Measurements from ENCODE around the genes DERL3, GSTT2B, SUSD2 and UPB1.

- PRO-cap, 2 experiments: no peak in any of the 2 experiments
Observed at GRCh38 chr22:23520725-23521086, 59.4 kb downstream of the IGLL1 start.

GRCh38 chr22:23749634-23750256, 1.2 kb downstream of the ZNF70 start:
- PRO-cap, 2 experiments: no peak in any of the 2 experiments

DNA sequence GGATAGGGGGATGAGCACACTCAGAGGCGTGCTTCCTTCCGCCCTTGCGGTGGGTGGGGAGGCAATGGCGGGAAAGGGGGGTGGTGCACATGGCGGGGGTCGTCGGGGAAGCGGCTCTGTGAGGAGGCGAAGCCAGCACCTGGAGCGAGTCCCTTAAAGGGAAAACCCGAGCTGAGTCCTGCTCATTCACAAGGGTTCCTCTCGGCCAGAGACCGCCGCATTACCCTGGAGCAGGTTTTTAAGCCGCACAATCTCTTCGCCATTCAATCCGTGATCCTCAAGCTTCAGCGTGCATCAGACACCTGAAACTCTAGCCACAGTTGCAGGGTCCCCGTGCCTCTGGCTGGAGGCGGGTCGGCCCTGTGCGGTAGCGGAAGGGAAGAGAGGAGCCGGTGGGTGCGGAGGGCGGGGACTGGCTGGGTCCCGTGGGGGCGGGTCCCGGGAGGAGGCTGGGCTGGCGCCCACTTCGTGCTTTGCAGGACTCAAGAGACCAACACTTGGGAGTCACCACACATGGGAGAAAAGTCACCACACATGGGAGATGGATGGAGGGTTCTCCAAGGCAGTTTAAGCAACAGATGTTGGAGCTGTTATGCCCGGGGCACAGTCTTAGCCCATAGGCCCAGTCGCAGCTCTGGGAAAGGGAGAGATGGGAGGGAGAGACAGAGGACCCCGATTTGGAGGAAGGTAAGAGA, 717 bp downstream of the C22orf15 start:
- PRO-cap, 2 experiments: no peak in any of the 2 experiments

DNA sequence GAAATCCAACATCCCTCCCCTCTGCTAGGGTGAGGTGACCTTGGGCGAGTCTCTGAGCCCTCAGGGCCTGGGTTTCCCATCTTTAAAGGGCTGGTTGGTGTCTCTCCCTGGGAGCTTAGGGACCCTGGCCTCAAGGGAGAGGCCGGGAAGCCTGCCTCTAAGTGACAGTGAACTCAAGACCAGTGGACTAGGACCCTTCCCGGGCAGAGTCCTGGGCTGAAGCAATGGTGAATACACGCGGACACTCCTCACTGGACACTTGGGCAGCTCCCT, 786 bp downstream of the CHCHD10 start:
- PRO-cap, 2 experiments: no peak in any of the 2 experiments

DNA sequence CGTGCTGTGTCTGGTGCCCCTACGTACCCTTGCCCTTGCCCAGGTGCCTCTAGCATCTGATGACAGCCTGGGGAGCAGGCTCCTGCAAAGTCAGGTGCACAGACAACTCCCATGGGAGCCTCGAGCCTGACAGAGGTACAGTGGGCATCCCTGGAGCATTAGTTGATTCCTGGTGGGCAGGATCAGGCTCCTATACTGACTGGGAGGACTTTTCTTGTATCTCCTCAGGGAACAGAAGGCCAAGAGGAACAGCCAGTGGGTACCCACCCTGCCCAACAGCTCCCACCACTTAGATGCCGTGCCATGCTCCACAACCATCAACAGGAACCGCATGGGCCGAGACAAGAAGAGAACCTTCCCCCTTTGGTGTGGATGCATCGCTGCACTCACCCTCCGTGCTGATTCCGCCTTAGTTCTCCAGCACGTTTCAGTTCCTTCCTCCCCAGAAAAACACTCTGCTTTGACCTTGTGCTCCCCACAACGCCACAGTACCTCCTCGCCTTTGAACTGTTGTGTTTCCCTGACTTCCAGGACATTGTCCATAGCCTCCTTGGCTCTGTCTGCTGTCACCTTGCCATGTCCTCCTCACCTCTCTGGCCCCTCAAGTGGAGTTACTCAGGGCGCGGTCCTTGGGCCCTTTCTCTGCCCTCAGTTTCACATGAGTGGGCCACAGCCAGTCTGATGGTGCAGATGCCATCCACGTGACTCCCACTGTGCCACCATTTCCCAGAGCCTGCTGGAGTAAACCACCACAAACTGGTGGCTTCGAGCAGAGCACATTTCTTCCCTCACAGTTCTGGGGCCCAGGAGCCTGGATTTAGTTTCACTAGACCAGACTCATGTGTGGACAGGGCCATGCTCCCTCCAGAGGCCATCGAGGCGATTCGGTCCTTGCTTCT, 14.2 kb downstream of the SMARCB1 start:
- PRO-cap, 2 experiments: no peak in any of the 2 experiments

GRCh38 chr22:23815901-23816536, 22.8 kb downstream of the DERL3 start:
- PRO-cap, 2 experiments: peak in 1 of 2 experiments; most common minus-strand start chr22:23816267 (in 1)

GRCh38 chr22:23838642-23839624, at the start of gene DERL3:
Gene DERL3, minus strand, starts transcription at chr22:23839006.
- PRO-cap, 2 experiments: peak in 1 of 2 experiments; most common plus-strand start chr22:23839213 (in 1); most common minus-strand start chr22:23838995 (in 1)

DNA sequence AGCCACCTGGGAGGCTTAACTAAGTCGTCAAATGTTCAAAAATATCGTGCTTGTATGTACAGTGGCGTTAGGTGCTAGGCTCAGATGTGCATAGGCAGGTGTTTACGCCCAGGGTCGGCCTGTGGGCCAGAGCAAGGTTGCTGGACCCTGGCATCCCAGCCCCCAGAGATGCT, 316 bp downstream of the SLC2A11 start:
- PRO-cap, 2 experiments: no peak in any of the 2 experiments

DNA sequence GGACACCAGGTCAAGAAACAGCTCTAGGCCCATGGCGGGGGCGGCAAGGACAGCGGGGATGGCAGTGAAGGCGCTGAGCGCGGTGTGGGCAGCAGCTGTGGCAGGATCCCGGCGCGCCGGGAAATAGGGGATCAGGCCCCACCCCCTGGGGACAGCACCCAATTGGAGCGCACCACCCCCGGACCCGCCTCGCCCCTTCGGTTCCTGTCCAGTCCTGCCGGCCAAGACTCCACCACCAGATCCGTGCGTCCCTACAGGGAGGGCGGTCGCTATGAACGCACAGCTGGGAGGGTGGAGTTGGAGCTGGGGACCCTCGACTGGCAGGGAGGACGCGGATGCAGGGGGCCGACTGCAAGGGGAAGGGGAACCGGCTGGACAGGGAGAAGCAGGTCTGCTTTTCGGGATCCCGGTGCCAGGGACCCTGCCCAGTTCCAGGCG, at the start of gene GSTT2B:
GSTT2B (minus strand) TSS at position 97 of the 438 bp plus-strand sequence.
- PRO-cap, 2 experiments: peak in 2 of 2 experiments; most common plus-strand start position 238 of the sequence (in 2)

- PRO-cap, 2 experiments: peak in 1 of 2 experiments; most common minus-strand start chr22:24165147 (in 1)
Observed at GRCh38 chr22:24165003-24165412, 16.3 kb upstream of the SUSD2 start.

DNA sequence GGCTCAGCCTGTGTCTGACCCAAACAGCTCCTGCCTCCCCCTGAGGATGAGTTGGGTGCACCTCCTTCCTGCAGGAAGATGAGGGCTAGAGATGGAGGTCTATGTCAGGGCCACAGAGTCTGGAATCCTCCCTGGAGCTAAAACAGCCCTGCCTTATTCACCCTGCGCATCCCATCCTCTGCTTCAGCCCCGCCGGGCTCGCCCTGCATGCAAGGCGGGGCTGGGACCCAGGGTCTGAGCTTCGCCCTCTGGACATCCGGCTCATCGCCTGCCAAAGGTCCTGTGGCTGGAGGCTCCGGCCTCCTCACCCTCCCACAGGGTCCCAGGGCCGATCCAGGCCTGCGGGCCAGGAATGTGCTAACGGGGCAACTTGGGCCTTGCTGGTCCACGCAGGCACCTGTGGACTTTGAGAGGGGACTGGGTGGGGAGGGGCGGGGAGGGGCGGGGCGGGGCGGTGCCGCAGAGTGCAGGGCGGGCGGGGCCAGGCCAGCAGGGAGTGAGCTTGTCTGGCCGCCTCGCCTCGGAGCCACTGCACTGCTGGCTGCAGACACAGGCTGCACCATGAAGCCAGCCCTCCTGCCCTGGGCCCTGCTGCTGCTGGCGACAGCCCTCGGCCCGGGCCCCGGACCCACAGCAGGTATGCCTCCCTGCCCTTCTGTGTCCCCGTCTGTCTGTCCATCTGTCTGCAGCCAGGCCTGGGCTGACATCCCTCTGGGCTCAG, at the start of gene SUSD2:
SUSD2 (plus strand) TSS at position 529 of the 721 bp plus-strand sequence.
- PRO-cap, 2 experiments: peak in 2 of 2 experiments; most common plus-strand start position 529 of the sequence (in 2); most common minus-strand start position 423 of the sequence (in 1)

- PRO-cap, 2 experiments: no peak in any of the 2 experiments
Observed at GRCh38 chr22:24195755-24195990, 14.4 kb downstream of the SUSD2 start.

DNA sequence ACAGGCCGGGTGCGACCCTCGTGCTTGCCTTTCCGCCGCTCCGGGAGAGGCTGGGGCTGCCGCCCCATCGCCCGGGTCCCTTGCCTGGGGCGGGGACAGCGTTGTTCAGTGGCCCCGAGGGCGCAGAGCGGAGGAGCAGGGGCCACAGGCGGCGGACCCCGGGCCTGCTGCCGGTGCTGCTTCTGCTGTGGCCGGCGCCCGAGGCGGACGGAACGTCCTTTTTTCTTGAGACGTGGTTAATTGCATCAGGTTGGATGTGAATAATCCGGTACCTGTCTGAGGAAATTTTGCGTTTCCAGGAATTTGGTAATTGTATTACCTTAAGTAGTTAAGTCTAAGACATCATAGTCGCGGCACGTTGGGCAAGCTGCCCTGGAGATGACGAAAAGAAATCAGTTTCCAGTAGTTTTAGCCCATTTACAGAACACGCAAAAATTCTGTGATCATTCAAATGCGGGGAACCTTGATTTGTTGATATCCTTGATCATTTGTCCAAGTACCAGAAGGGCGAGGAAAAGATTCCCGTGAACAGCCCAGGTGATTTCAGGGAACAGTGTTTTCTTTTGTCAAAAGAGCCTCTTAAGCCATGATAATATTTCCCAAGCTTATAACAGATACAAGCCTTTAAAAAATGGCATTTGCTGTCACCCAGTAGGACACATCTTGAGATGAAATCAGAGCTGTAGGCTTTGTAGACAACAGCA, 814 bp downstream of the SPECC1L start:
- PRO-cap, 2 experiments: no peak in any of the 2 experiments

GRCh38 chr22:24392428-24392978, 34.9 kb upstream of the ADORA2A start:
- PRO-cap, 2 experiments: no peak in any of the 2 experiments

DNA sequence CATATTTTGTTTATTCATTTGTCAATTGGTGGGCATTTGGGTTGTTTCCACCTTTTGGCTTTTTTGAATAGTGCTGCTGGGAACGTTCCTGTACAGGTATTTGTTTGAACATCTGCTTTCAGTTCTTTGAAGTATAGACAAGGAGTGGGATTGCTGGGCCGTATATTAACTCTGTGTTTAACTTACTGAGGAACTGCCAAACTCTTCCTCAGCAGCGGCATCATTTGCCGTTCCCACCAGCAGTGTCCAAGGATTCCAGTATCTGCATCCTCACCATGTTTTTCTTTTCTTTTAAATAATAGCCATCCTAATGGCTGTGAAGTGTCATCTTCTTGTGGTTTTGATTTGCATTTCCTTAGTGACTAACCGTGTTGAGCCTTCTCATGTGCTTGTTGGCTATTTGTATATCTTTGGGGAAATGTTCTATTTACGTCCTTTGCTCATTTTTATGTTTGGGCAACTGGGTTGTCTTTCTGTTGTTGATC, 26.9 kb upstream of the ADORA2A start:
- PRO-cap, 2 experiments: no peak in any of the 2 experiments

GRCh38 chr22:24402858-24403470, 24.4 kb upstream of the ADORA2A start:
- PRO-cap, 2 experiments: no peak in any of the 2 experiments

DNA sequence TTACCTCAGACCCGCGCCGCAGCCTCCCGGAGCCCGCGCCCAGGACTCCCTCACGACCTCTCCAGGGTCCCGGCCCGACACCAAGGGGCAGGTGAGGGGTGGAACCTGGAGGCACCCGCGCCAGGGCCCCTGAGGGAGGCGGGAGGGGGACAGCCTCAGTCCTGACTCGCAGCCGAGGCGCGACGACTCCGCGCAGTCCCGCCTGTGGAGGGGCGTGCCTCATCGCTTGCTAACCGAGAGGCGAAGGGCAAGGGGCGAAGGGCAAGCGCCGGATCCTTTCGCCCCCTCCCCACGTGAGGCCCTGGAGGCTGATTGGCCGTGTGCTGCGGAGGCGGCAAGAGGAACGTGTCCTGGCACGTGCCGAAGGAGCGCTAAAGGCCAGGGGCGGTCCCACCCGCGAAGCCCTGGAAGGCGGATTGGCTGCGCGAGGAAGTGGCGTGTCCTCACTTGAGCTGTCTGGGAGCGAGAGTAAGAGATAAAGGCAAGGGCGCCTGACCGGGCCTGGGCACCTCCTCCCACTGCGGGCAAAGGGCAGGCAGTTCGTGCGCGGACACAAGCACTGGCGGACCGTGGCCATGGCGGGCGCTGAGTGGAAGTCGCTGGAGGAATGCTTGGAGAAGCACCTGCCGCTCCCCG, at the start of gene UPB1:
UPB1 (plus strand) TSS at position 504 of the 636 bp plus-strand sequence.
- PRO-cap, 2 experiments: no peak in any of the 2 experiments

DNA sequence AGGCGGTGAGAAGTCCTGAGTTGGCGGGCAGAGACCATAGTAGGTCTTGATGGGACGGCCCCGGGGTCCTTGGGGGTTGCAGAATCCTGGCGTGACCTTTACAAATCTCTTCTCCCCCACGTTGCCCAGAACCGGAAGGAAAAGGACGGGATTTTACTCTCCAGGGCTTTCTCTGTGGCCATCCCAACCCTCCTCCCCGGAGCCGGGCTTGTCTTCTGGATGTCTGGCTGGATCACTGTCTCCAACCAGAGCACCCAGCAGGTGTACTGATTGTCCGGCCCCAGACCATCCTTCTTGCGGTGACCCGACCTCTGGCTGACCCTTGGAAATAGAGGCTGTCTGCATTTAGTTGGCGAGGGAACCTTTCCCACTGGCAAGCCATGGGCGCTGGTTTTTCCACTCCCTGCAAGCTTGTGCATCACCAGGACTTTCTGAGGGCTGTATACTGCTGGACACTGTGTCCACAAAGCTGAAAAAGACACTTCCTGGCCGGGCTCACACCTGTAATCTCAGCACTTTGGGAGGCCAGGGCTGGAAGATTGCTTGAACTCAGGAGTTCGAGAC, 558 bp downstream of the UPB1 start:
- PRO-cap, 2 experiments: no peak in any of the 2 experiments

GRCh38 chr22:24540443-24541671, 14.1 kb downstream of the GUCD1 start:
- PRO-cap, 2 experiments: no peak in any of the 2 experiments

DNA sequence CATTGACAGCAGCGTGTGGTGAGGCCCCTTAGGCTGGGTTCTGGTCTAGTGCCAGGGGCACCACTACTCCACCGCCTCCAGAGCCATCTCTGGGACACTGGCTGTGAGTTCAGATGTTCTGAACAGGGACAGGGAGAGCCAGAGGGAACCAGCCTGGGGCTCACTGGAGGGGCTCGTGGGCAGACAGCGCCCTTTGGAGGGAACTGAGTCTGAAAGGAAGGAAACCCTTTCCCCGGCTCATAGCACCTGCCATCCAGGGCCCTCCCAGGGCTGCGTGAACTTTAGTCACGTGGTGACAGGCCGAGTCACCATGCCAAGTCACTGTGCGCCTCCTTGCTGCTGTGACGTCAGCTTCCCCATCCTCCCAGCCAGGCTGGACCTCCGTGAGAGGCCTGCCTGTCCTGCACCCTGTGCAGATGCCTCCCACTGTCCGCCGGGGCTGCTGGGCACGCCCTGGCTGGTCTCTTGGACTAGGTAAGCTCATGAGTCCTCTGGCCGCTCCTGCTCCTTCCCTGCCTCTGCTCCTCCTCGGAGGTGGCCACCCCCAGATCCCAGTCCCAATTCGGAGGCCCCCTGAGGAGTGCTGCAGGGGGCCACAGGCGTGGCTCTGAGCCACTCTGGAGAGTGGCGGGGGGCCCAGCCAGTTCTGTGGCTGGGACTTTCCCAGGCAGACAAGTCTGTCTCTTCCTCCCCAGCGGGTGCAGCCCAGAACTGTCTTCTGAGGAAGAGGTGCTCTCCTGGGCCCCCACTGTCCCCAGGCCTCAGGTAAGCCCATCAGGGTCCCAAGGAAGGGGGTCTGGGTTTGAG, 4.5 kb downstream of the GGT1 start:
- PRO-cap, 2 experiments: no peak in any of the 2 experiments